Placental epithelial cell (primary cell): ENCODE data around the genes ZNRF4, MICOS13, RFX2 and CLPP.

DNA sequence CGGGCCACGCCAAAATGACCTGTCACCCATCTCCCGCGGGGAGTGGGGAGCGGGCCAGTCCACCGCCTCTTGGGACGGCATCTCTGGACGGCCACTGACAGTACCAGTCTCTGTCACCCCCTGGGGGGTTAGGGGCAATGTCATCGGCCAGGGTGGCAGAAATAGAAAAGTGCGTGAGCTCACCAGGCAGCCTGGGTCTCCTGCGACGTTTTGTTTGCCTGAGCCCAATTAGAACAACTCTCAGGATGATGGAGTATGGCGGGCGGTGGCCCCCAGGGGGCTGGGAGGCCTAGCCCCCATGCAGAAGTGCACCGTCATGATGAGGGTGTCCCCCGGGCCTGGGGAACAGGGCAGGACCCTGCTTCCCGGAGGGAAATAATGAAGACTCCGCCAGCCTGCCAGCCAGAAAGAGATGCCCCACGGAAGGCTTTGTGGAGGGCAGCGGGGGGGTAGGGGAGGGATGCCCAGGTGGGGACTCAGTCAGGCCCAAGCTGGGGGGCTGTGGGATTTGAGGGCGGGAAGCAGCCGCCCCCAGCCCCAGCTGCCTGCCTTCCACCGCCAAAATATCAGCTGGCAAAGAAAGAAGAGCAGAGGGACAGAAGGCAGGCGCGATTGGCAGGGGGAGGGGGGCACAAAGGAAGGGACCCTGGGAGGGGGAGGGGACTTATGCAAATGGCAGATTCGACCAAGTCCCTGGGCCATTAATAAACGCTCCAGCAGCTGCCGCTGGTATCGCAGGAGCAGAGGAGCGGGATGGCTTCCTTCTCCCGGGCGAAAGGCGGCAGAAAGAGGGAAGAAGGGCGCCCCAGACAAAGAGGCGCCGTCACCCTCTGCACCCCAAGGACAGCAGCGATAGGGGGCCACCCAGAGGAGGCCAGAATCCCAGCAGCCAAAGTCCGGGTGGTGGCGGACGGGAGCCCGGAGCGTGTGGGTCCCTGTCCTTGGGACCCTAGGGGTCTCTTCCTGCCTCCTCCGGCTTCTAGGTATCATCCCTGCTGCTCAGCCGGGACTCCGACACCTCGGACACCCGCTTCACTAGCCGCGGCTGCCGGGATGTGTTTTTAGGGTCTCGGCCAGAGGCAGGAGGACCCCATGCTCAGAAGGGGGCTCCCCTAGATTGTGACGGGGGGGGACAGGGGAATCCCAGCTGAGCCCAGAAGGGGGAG is 2.2 kb downstream of the PTPRS start:
- CAGE, long polyA plus RNA: no peak

DNA sequence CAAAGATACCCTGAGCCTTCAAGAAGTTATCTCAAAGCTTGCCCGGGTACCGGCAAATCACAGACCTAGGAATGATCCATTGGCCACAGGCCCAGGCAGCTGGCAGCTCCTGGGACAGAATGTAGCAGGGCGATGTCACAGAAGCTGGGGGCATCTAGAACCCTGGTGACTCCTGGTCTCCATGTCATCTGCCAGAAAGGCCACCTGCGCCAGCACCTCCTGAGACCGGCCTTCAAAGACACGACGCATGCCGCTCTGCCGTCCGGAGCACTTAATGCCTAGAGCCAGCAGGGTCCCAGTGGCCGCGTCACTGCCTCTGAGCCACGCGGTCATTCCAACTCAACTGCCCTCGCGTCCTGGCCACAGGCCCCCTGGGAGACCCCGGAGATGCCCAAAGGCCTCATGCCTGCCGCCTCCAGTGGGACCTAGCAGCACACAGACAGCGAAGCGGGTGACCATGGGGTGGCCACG is at the start of gene ZNRF4:
ZNRF4 (plus strand) TSS at position 173 of the 471 bp plus-strand sequence.
- CAGE, long polyA plus RNA: no peak

DNA sequence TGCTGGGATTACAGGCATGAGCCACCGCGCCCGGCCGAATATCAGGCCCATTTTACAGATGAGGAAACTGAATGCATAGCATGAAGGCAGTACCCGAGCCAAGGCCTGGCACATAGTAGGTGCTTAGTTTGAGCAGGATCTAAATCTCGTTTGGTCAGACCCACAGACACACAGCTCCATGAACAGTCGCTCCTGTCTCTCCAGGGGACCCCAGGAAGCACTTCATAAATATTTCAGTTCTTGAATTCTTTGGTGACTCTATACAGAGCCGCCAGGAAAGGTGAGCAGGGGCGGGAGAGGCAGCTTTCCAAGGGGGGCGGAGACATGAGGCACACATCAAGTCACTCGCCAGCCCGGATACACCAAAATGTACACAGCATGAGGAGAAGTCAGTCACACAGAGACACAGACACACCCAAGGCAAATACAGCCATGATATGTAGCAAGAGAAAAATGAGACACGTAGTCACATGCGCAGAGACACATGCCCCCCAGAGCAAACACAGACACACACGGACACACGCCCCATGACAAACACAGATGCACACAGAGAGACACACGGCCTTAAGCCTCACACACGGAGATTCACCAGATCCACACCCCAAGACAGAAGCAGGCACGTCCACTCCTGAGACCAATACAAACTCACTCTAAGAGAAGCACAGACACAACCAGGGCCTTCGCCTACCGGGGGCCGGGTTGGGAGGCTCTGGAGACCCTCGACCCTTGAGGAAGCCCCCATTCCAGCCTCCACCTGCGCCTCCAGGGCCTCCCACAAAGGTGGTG is 44.9 kb downstream of the SAFB2 start:
- CAGE, long polyA plus RNA: no peak

- CAGE, long polyA plus RNA: no peak
These were observed 411 bp downstream of the SAFB start for GRCh38 chr19:5623425-5623563.

- CAGE, long polyA plus RNA: no peak
These were observed 27.3 kb downstream of the MICOS13 start for GRCh38 chr19:5652865-5653597.

DNA sequence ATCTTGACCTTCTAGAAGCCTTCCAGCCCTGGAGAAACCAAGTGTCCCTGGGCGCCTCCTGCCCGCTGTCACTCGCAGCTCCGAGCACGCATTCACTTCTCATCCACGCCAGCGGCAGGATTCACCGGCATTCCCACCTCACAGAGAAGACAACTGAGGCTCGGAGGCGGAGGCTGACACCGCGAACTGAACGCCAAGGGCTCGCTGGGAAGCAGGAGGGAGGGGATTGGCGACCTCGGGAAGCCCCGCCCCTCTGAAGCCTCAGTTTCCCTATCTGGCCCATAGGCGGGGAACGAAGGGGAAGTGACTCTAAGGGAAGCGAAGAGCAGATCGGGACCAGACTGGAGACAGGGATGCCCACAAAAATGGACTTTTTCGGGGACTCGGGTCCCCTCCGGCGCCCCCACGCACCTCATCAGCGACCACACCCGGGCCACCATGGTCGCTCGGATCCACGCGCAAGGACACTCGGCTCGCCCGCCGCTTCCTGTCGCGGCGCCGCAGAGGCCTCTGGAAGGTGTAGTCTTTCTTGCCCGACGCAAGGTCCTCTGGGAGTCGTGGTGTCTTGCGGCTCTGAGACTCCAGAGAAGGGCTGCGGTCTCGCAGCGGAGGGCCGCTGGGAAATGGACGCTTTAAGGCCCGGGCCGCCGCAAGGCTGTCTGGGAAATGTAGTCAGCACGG is at the start of gene MICOS13:
MICOS13 (minus strand) TSS at position 470 of the 681 bp plus-strand sequence.
- CAGE, long polyA plus RNA: start-site peak on the minus strand centred at position 462 of the sequence, 17 bp wide, 17 and 153 reads in 2 replicates

- CAGE, long polyA plus RNA: no peak
These were observed 7.1 kb downstream of the RPL36 start for GRCh38 chr19:5697058-5697813.

DNA sequence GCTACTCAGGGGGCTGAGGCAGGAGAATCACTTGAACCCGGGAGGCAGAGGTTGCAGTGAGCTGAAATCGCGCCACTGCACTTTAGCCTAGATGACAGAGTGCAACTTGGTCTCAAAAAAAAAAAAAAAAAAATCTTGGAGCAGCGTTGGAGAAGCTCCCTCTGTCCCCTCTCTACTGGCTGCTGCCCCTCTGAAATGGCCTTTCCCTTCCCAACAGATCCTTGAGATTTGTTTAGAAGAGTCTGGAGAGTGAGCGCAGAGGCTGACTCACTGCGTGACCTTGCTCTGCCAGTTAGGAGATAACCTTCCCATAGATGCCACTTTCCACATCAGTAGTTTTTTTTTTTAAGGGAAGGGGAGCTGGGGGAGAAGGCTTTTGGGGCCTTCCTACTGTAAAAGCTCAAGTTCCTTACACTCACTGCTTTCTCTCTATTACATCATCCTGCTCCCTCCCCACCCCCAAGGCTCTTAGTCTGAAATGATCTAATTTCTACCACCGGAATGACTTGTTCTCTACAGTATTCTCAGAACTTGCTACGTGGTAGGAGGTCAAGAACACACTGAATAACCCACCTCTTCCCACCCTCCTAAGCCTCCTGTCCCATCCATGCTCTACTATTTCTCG is 1.5 kb downstream of the LONP1 start:
- CAGE, long polyA plus RNA: no peak

GRCh38 chr19:5894636-5895668 is 8.6 kb downstream of the NDUFA11 start:
- CAGE, long polyA plus RNA: no peak

GRCh38 chr19:6109626-6110689 is at the start of gene RFX2:
Gene RFX2 (minus strand): TSS chr19:6110500.
- CAGE, long polyA plus RNA: no peak

DNA sequence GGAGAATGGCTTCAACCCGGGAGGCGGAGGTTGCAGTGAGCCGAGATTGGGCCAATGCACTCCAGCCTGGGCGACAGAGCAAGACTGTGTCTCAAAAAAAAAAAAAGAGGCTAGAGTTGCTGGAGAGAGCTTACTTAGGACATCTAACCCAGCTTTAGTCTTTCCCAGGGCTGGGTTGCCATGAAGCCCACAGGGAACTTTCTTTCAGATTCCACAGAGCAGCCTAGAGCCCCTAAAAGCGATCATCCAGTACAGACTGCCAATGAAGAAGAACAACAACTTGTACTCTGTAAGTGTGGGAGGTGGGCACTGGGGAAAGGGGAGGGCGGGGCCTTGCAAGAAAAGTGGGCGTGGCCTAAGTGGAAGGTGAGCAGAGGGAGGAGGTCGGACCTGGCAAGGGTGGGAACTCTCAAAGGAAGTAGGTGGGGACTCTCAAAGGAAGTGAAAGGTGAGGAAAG is 25.6 kb downstream of the ACSBG2 start:
- CAGE, long polyA plus RNA: no peak

- CAGE, long polyA plus RNA: no peak
These were observed 63.5 kb downstream of the MLLT1 start for GRCh38 chr19:6216164-6216880.

DNA sequence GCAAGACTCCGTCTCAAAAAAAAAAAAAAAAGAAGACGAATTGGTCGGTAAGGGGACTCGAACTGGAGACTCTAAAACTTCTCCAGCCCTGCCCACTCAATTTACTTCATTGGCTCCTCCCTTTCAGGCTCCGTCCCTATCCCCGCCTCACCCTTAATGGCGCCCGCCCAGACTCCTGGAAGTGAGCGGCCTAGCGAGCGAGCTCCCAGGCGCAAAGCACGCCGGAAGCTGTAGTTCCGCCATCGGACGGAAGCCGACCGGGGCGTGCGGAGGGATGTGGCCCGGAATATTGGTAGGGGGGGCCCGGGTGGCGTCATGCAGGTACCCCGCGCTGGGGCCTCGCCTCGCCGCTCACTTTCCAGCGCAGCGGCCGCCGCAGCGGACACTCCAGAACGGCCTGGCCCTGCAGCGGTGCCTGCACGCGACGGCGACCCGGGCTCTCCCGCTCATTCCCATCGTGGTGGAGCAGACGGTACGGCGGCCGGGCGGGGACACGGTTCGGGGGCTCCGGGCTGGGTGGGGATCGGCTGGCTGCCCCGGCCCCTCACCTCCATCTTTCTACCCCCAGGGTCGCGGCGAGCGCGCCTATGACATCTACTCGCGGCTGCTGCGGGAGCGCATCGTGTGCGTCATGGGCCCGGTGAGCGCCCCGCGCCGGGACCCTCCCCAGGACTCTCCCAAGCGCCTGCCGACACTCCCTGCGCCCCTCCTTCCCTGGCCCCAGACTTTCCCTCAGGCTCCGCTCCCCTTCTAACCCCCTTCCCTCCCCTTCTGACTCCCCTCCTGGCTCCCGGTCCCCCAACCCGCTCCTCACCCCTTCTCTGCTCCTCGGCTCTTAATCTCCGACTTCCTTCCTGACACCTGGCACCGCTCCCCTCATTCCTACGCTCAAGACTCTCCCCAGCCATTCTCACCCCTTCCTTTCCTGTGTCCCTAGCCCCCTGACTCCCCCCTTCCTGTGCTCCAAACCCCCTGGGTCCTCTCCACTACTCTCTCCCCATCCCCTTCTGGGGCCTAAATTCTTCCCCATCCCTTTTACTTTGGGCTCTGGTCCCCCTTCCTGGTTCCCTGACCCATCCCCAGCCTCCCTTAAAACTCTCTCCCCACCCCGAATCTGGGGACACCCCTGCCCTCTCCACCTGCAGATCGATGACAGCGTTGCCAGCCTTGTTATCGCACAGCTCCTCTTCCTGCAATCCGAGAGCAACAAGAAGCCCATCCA is at the start of gene CLPP:
CLPP (plus strand) TSS at position 231 of the 1,222 bp plus-strand sequence.
- CAGE, long polyA plus RNA: no peak

DNA sequence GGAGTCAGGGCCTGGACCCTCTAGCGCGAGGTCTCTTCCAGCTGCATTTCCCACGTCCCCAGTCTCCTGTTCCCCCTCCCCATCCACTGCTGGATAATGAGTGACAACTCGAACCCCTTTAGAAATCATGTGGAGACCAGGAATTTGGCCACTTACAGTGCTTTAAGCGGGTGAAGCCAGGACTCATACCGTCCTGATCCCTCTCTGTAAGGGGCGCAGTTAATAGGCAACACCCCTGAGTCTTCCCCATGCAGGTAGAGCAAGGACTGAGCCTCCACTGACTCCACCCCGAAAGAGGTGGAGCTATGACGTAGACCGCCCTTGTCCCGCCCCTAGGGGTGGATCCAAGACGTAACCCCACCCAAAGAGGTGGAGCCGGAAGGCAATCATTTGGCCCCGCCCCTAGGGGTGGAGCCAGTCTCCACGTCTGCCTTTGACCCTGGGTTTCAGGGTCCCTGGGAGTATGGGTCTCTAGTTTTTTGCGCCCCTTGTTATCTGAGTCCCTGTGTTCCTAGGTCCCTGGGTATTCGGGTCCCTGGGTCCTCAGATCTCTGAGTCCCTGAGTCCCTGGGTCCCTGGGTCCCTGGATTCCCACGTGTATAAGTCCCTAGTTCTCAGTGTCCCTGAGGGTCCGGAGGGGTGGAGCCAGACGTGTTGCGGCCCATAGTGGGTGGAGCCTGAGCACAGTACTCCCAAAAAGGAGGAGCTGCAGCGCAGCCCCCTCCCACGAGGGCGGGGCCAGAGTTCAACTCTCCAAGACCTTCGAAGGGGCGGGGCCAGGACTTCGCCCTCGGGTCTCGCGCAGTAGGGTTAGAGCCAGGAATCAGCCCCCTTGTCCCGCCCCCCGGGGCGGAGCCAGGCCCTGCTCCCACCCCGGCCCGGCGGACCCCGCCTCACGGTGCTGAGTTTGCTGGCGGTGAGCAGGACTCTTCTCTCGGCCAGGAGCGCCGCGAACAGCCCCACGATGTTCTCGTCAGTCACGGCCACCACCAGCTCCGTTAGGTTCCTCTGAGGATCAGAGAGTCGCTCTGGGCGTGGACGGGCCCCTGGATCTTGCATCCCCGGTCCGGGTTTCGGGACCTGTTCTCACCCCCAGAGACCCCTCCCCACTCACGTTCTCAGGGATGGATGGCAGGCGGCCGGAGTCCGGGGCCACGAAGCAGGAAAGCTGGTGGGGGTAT is 5.2 kb downstream of the DENND1C start:
- CAGE, long polyA plus RNA: no peak

DNA sequence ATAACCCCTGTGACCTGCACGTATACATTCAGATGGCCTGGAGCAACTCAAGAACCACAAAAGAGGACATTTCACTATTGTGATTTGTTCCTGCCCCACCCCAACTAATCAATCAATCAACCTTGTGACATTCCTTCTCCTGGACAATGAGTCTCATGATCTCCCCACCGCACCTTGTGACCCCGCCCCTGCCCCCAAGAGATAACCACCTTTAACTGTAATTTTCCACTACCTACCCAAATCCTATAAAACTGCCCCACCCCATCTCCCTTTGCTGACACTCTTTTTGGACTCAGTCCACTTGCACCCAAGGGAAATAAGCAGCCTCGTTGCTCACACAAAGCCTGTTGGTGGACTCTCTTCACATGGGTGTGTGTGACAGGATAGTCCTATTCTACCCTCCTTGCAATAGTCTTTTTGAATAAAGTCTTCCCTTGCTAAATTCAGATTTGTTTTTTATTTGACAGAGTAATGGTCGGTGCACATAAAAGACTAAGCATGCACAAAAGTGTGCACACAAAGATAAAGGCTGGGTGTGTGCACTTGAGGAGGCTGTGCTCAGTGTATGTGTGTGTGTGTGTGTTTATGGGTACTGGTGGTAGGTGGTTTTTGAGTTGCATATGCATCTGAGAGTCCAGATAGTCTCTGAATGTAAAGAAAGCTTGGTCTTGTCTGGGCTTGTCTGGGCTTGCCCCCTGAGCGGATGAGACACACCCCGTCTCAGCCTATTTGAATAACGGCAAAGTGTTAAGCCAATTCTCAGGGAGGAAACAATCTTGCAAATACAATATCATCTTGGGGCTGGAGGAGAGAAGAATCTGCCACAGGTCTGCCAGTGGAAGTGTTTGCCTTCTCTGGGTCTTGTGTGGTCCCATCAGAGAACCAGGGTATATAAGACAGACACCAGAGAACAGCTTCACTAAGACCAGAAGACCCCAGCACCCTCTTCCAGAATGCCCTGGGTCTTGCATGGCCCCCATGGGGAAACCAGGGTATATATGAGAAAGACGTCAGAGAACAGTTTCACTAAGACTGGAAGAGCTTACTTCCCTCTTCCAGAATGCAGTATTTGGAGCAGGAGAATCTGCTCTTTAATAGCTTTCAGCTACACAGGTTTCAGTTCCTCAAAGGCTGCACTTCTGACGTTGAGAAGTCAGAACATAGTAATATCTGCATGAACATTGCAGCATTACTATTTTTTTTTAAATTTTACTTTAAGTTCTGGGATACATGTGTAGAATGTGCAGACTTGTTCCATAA is 13.6 kb downstream of the CD70 start:
- CAGE, long polyA plus RNA: no peak

- CAGE, long polyA plus RNA: no peak
These were observed 4.1 kb upstream of the C3 start for GRCh38 chr19:6724476-6725115.

DNA sequence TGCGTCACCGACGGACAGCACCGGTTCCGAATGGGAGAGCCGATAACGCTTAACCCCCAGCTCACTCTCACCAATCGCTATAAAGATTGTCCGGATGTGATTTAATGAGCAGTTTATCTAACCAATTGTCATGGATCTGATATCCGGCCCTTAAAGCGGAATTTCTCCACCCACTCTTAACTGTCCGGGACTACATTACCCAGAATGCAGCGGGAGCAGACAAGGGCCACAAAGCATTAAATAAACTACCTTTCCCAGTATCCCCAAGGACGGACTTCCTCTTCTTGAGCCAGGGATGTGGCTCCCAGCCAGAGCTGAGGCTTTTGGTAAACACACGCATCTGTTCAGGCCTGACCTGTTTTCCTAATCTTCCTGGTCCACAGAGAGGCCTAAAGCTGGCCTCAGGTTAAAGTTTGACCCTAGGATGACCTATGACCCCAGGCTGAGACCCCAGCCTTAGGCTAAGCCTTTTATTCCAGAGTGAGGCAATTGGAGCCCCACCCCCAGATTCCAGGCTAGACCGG is 404 bp upstream of the GPR108 start:
- CAGE, long polyA plus RNA: no peak

GRCh38 chr19:6744909-6745375 is 5.5 kb downstream of the TRIP10 start:
- CAGE, long polyA plus RNA: no peak

DNA sequence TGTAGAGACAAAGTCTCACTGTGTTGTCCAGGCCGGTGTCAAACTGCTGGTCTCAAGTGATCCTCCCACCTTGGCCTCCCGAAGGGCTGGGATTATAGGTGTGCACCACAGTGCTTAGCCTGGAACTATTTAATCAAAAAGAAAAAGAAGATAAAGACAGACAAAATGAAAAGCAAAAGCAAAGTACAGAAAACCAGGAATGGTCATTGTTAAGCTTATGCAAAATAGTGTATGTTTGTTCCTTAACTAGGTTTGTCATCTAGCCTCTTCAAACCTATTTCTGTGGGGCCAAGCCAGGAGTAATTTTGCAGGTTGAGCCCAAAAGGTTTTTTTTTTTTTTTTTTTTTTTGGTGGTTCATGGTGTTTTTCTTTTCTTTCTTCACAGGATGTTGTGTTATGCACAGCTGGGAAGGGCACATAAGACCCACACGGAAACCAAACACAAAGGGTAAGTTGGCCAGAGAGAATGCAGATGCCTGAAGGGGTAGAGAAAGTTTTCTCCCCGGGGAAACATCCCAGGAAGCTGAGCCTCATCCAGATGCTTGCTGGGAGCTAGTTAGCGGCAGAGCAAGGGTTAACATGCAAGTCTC is 2.8 kb downstream of the ADGRE1 start:
- CAGE, long polyA plus RNA: no peak

- CAGE, long polyA plus RNA: no peak
These were observed 24.7 kb downstream of the MBD3L2B start for GRCh38 chr19:6996542-6996846.